ENCODE measurements around a stretch of chr7.

DNA sequence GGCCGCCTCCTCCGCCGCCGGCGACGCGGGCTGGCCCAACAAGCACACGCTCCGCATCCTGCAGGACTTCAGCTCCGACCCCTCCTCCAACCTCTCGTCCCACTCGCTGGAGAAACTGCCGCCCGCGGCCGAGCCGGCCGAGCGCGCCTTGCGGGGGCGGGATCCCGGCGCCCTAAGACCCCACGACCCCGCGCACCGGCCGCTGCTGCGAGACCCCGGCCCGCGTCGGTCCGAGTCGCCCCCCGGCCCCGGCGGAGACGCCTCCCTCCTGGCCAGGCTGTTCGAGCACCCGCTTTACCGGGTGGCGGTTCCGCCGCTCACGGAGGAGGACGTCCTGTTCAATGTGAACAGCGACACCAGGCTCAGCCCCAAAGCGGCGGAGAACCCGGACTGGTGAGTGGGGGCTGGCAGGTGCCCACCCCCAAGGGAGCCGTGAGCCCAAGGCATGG, 1.1 kb downstream of the FAM20C start:
- PRO-cap = no peak
- RAMPAGE, long total RNA, 4 experiments = no peak in any of the 4 experiments

DNA sequence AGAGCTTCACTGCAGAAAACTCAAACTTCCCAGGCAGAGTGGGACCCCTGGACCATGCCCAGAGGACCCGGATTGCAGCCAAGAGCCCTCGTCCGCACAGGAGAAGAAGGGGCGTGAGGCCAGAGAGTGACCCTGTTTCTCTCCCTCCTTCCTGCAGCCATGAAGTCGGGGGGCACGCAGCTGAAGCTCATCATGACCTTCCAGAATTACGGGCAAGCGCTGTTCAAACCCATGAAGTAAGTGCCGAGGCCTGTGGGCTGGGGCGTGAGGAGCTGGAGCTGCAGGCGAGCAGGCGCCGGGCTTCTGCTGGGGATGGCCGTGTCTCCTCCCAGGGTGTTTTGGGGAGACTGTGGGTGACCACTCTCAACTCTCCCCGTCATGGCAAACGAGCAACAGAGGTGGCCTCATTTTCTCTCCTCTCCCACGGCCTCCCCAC, 16.4 kb downstream of the FAM20C start:
- PRO-cap = no peak
- RAMPAGE, long total RNA, 4 experiments = no peak in any of the 4 experiments

DNA sequence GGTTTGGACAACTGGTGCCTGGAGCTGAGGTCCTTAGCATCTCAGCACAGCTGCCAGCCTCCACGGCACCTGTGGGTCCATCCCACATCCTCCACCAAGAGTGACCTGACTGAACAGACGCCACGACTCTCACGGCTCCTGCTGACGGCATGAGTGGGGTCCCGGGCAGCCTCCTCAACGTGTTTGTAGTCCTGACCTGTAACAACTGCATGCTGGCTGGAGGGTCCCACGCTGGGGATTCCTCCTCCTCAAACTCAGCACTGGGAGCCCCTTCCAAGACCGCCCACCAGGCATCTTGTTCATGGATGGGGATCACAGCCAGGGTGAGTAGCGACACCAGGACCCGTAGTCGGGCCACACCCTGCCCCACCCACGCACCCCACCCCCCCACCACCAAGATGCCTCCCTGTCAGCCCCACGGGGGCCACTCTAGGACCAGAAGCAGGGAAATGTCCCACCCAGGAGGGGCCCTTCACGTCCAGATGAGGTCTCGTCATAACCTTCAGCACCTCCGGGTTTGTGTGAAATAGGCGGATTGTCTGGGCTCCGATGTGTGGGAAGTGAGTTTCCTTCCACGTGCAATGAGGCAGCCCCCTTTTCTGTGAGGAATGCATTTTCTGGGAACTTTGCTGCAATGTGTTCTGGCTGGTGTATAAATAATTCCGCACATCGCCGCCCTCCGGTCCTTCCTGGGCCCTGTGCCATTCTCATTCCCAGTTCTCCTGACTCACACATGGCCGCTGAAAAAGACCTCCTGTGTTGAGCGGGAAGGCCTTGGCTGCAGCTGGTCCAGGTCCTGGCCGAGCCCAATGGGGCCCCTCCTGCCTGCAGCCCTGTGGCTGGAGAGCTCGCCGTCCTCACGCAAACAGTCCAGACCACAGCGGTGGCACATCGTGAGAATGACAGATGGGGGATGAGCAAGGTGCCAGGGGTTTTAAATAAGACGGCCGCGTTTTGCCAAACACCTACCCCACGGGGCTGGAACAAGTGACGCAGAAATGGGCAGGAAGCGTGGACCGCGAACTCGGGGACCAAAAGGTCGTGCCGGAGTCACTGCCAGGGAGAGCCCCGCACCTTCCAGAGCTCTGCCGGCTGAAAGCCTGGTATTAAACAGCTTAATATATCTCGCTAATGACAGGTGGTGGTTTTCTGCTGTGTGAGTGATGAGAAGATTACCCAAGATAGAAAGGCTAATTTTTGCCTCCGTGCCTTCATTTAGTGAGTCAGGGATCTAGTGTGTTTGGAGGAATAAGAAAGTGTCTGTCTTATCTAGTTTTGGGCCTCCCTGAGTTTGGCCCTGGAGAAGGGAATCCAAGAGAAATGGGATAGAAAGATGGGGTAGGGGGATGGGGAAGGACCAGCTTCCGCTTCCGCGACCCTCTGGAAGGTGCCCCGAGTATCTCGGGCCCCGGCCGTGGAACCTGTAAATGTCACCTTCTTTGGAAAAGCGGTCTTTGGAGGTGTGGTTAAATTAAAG, 36.8 kb downstream of the FAM20C start:
- PRO-cap = bidirectional peak, plus-strand start at position 710 of the sequence, minus-strand start at position 497 of the sequence
- RAMPAGE, long total RNA, 4 experiments = no peak in any of the 4 experiments

GRCh38 chr7:240036-241290, 48.1 kb downstream of the FAM20C start:
- PRO-cap = no peak
- RAMPAGE, long total RNA, 4 experiments = no peak in any of the 4 experiments

- PRO-cap = no peak
- RAMPAGE, long total RNA, 4 experiments = start-site peak on the plus strand in 3 of 4 experiments, at chr7:255693-256013 at its widest, 6 to 15 reads per replicate; start-site peak on the minus strand in 1 of 4 experiments, at chr7:255793-255992 at its widest, 5 reads per replicate
Measured at GRCh38 chr7:255644-256184, 34.3 kb upstream of the FOXL3 start.

GRCh38 chr7:332527-333494, 42.8 kb downstream of the FOXL3 start:
- PRO-cap = bidirectional peak, plus-strand start at chr7:332863, minus-strand start at chr7:332779
- RAMPAGE, long total RNA, 4 experiments = start-site peak on the minus strand in 1 of 4 experiments, at chr7:333125-333189 at its widest, 25 reads per replicate

GRCh38 chr7:333495-333892, 43.5 kb downstream of the FOXL3 start:
- PRO-cap = no peak
- RAMPAGE, long total RNA, 4 experiments = no peak in any of the 4 experiments

DNA sequence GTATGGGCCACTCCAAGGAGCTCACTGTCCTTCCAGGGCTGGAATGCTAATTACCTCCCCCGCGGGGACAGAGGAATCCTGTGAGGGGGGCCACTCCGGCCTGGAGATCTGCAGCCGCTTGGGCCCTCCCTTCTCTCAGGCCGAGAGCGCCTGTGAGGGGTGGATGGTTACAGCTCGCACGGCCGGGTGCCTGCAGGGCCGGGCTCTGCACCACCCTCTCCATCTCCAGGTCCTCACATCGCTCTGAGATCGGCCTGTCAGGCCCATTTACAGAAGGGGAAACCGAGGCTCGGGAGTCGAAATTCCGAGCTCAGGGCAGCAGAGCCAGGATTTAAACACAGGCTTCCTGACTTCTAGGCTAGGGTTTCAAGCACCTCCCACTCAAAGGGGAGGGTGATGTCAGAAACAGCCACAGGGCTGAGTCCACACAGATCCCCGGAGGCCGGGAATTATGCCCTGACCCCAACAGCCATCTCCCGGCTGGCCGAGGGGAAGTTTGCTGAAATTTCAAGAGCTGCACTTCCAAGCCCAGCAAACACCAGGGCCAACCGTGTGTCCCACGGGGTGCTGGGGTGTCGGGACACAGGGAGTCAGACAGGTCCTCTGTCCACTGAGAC, 59.0 kb downstream of the PDGFA start:
- PRO-cap = no peak
- RAMPAGE, long total RNA, 4 experiments = no peak in any of the 4 experiments

GRCh38 chr7:513706-514367, 5.8 kb downstream of the PDGFA start:
- PRO-cap = no peak
- RAMPAGE, long total RNA, 4 experiments = no peak in any of the 4 experiments

- PRO-cap = no peak
- RAMPAGE, long total RNA, 4 experiments = no peak in any of the 4 experiments
Measured at GRCh38 chr7:515870-516089, 3.9 kb downstream of the PDGFA start.

GRCh38 chr7:518742-519747, 601 bp downstream of the PDGFA start:
- PRO-cap = bidirectional peak, plus-strand start at chr7:519310, minus-strand start at chr7:519211; bidirectional peak, plus-strand start at chr7:519680, minus-strand start at chr7:519576
- RAMPAGE, long total RNA, 4 experiments = start-site peak on the minus strand in 2 of 4 experiments, at chr7:519116-519264 at its widest, 20 to 45 reads per replicate

GRCh38 chr7:540020-540266, 20.3 kb upstream of the PDGFA start:
- PRO-cap = bidirectional peak, plus-strand start at chr7:540081, minus-strand start at chr7:539866
- RAMPAGE, long total RNA, 4 experiments = no peak in any of the 4 experiments

GRCh38 chr7:582964-583423, 63.3 kb upstream of the PDGFA start:
- PRO-cap = no peak
- RAMPAGE, long total RNA, 4 experiments = no peak in any of the 4 experiments

DNA sequence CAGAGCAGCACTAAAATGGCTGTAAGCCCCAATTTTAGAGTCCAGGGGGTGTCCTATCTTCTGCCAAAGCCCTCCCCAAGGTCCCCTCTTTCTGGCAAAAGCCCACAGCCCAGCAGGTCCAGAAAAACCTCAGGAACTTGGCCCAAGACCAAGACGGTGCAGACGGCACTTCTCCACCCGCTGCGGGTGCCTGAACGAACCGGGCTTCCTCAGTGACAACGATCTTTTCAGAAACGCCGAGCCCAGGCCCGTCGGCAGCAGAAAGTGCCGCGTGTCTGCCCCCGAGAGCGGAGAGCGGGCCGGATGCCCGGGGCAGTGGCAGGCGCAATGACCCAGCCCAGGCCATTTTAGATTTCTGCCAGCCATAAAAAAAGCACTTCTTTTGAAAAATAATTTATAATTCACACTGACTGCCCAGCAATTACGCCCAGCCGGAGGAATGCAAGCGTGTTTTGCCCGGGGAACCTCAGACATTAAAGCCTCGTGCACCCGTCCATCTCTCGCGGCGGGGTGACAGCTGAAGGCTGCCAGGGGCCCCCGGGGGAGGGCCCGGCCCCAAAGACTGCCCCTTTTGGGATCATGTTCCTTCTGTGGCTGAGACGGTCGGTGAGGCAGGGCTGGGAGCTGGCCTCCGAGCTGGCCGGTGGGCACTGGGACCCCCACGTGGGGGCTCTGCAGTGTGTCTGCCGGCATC, 71.1 kb upstream of the PDGFA start:
- PRO-cap = no peak
- RAMPAGE, long total RNA, 4 experiments = no peak in any of the 4 experiments

- PRO-cap = no peak
- RAMPAGE, long total RNA, 4 experiments = no peak in any of the 4 experiments
Measured at GRCh38 chr7:603086-604143, 83.8 kb upstream of the PDGFA start.

DNA sequence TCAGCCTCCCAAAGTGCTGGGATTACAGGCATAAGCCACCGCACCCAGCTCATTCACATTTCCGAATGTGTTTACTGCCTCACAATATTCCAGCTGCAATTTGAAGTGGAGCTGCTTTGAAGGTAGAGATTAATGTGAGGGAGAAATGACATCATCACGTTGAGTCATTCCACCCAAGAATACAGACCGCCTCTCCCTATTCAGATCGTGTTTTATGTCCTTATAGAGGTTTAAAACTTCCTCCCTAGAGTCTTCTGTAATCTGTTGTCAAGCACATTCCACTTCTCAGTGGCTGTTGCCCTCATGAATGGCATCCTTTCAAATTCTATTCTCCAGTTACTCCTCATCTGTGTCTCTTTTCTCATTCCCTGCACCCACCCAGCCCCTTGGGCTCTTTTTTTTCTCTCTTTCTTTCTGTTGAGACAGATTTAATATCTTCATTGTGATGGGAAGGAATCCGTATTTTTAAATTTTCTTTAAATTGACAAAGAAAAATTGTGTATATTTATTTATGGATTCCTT, 100.5 kb upstream of the PDGFA start:
- PRO-cap = bidirectional peak, plus-strand start at position 249 of the sequence, minus-strand start at position 67 of the sequence
- RAMPAGE, long total RNA, 4 experiments = no peak in any of the 4 experiments

GRCh38 chr7:732126-732597, 5.1 kb upstream of the PRKAR1B start:
- PRO-cap = no peak
- RAMPAGE, long total RNA, 4 experiments = start-site peak on the plus strand in 1 of 4 experiments, at chr7:732022-732569 at its widest, 33 reads per replicate

GRCh38 chr7:801852-802993, 30.1 kb upstream of the SUN1 start:
- PRO-cap = bidirectional peak, plus-strand start at chr7:802106, minus-strand start at chr7:801992
- RAMPAGE, long total RNA, 4 experiments = no peak in any of the 4 experiments

- PRO-cap = no peak
- RAMPAGE, long total RNA, 4 experiments = no peak in any of the 4 experiments
Measured at GRCh38 chr7:897470-898335, 21.3 kb downstream of the GET4 start.

DNA sequence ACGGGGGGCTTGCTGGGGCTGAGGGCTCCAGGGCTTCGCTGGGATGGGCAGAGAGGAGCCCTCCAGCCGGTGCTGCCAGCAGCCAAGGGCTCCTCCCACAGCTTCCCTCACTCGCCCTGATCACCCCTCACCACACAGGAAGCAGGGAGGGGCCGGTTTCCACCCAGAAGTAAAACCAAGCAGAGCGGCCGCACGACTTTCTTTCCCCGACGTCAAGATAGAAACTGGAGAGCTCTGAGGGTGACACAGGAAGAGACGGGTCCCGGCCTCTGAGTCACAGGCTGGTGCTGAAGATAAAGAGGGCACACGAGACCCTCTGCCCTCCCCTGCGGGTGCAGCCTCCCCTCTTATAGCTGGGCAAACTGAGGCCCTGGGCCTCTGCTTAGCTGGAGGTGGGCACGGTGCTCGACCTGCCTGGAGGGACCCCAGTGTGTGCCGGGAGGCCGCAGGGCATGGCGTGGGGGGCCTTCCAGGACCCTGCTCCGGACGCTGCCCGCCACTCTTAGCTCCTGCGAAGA, 31.2 kb downstream of the ADAP1 start:
- PRO-cap = bidirectional peak, plus-strand start at position 248 of the sequence, minus-strand start at position 95 of the sequence
- RAMPAGE, long total RNA, 4 experiments = no peak in any of the 4 experiments

All from transverse colon (tissue), 4 donors.